ENCODE measurements around the genes CT45A6, CT45A7, RBMX, SPANXC, SPANXN3 and AFF2.

DNA sequence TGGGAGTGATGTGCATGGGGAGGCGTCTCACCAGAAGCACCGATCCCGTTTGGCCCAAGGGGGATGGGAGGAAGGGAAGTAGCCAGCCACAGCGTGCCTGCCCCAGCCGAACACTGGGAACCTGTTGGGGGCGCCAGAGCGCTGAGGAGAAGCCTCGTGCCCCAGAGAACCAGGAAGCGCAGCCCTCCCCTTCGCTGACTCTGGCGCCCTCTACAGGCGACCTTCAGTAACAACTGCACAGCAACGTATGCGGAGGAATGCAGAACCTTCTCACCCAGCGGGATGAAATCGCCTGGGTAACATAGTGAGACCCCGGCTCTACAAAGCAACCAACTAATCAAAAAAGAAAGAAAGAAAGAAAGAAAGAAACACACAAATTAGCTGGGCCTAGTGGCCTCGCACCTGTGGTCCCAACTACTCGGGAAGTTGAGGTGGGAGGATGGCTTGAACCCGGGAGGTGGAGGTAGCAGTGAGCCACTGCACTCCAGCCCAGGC lies at the start of gene CT45A6:
Gene CT45A6, minus strand, starts transcription at position 153 of the 495 bp plus-strand sequence.
- CAGE, long polyA plus RNA: no peak
- RRBS: no CpG with 5 or more reads among the region's 20 CpGs

DNA sequence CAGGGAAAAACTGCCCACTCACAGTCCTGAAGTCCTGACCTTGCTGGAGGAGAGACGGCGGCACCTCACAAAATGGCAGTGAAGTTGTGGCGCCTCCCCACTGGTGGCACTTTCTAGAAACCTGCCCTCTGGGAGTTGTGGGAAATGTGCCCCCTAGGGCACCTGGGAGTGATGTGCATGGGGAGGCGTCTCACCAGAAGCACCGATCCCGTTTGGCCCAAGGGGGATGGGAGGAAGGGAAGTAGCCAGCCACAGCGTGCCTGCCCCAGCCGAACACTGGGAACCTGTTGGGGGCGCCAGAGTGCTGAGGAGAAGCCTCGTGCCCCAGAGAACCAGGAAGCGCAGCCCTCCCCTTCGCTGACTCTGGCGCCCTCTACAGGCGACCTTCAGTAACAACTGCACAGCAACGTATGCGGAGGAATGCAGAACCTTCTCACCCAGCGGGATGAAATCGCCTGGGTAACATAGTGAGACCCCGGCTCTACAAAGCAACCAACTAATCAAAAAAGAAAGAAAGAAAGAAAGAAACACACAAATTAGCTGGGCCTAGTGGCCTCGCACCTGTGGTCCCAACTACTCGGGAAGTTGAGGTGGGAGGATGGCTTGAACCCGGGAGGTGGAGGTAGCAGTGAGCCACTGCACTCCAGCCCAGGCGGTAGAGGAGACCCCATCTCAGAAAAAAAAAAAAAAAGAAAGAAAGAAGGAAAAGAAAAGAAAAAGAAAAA lies at the start of gene CT45A7:
Gene CT45A7, minus strand, starts transcription at position 278 of the 725 bp plus-strand sequence.
- CAGE, long polyA plus RNA: no peak
- RRBS: no CpG with 5 or more reads among the region's 23 CpGs

DNA sequence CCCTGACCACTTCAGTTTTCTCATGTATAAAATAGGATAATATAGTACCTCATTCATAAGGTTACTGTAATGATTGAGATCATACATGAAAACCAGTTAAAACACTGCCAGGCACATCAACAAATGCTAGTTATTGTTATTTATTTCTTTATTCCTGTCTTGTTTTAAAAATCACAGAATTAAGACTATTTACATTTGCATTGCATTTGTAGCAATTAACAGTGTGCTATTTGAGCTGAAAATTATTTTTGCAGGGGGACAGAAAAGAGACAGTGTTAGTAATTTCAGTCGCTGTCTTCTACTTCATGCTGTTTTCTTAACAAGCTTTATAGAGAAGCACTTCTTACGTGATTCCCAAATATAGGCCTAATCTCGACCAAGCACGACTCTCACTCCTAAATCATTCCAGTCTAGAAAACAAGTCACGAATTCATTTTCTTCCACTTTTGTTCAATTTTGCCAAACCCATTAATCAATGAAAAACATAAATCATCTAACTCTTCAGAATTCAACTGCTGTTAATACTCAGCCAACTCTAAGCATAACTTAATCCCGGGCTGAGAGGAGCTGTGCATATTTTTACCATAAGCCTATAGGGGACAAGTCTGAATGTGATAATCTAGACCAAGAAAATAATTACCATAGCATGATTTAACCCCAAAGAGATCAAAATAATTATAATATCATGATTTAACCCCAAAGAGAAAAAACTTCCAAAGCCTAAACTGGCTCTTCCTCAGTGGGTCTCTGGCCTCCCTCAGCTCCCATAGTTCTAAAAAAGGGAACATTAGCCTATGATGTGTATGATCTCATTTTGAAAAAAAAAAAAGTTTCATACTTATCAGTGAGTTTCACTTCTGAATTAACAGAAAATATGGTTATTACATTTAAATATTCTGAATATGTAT lies 70.4 kb upstream of the FHL1 start:
- CAGE, long polyA plus RNA: no peak
- RRBS: no CpG with 5 or more reads among the region's 6 CpGs

DNA sequence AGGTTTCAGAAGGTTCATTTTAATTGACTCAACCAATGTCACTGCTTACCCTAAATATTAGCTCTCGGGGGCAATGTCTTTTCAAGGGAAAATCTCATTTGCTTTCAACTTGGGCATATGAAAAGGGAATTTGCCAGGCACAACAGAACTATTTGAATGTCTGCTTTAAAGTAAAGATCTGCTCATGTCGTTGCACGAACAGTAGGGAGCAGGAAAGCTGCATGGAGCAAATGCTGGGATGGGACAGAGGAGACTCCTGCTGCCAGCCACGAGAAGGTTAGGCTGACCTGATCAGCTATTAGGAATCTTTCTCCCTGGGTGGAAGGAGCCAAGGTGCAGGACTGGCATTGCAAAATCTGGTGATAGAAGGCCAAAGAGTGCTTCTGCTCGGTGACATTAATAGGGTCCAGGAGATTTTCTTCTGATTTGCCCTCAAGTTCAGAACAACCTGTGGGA lies 26.7 kb upstream of the FHL1 start:
- CAGE, long polyA plus RNA: no peak
- RRBS: no CpG with 5 or more reads among the region's 5 CpGs

- CAGE, long polyA plus RNA: no peak
- RRBS: no CpG with 5 or more reads among the region's 3 CpGs
Measured at GRCh38 chrX:136195443-136195660, 1.5 kb upstream of the FHL1 start.

GRCh38 chrX:136491383-136491790 lies 3.6 kb downstream of the BRS3 start:
- CAGE, long polyA plus RNA: no peak
- RRBS: no CpG with 5 or more reads among the region's 4 CpGs

- CAGE, long polyA plus RNA: no peak
- RRBS: under 1% methylated on average over 13 of the region's 66 CpGs
Measured at GRCh38 chrX:136879709-136880831, at the start of gene RBMX. Gene RBMX, minus strand, starts transcription at chrX:136880725.

DNA sequence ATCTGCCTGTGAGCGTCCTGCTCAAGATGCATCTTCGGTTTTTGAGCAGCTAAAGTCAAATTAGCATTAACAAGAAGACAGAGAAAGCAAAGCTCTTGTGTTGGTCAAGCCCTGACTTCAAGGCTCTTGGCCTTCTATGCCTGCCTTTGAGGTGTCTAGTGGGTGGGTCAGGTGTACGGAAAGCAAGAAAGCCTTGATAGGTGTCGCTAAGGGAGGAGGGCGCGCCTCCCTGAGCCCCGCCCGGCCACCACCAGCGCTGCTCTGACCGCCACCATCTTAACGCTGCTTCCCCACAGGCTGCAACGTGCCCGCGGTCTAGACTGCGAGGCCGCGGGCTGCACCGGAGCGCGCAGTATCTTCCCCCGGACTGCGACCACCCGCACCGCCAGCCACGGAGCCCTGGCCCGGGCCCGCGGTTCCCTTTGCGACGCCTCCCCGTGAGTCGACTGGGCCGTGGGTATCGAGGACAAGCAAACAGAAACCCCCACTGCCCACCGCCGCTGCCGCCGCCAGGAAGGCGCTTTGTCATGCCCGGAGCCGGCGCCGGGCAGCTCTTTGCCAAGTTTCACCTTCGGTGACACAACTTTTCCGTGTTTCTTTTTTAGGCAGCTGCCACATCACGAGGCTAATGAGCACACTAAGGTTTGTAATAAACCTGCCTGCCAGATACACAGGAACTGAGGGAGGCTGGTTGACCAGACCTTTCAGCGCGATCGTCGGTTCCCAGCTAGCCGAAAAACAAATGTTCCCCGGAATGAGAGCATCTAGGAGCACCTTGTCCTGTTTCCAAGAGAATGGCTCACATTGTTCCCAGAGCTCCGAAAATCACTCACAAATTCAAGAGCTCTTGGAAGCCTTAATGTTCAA lies 335.8 kb upstream of the F9 start:
- CAGE, long polyA plus RNA: no peak
- RRBS: 5% methylated on average over 15 of the region's 53 CpGs

- CAGE, long polyA plus RNA: no peak
- RRBS: no CpG with 5 or more reads among the region's 4 CpGs
Measured at GRCh38 chrX:139923889-139924415, 8.9 kb downstream of the ATP11C start.

DNA sequence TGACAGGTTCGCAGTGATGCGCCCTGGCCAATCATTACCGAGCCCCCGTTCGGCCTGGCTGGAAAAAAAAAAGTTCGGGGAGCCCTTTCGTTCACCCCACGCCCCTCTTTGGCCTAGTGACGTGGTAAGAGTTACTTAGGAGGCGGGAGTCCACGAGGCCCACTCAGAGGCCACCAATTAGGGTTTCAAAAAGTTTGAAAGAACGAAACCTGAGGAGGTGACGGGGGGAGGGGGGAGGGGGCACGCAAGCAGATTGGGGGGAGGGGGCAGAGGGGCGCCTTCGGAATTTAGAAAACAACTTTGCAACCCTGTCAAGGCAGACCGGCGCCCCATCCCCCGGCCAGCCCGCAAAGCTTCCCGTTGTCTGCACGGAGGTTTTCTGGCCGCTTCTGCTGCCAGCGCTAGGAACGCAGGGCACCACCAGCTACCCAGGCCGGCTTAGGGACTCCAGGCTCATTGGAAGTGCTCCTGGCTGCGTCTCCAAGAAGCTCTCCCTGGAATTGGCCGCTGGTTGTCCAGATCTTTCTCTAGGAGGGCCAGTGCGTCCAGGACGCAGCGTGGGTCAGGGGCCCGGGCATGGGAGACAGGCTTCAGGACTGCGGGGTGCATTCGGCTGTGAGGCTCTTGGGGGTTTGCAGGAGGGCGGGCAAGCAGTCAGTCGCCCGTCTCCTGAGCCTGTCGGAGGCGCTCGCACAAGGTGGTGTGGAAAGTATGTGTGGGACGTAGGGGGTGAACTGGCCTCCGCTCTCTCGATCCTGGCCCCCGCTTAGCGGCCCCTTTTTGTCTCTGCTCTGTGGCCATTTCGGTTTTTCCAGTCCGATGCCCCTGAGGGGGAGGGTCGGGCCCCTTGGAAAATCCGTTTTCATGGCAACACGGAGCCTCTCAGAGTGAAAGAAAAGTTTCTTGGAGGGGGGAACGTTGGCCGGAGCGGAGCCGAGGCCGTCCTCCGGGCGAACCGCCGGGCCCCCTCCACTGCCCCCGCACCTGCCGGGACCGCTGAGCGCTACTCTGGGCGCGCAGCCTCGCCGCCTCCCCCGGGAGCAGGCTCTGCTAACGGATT lies 622 bp upstream of the SOX3 start:
- CAGE, long polyA plus RNA: no peak
- RRBS: 4% methylated on average over 14 of the region's 69 CpGs

- CAGE, long polyA plus RNA: no peak
- RRBS: no CpG with 5 or more reads among the region's 3 CpGs
Measured at GRCh38 chrX:141242457-141242662, at the start of gene SPANXC. Gene SPANXC, minus strand, starts transcription at chrX:141242517.

DNA sequence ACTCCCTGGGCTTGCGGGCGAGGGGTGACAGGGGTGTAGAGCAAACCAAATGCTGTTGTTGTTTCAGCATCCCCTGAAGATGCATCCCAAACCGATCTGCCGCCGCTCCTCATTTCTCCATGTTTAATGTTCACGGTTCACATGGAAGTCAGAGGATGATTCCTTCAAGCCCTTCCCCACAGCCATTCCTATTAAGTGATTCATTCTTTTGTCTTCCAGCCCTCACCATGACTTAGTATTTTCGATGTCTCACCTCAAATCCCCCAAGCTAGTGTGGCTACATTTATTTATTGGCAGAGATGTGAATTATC lies 301 bp upstream of the SPANXC start:
- CAGE, long polyA plus RNA: no peak
- RRBS: no CpG with 5 or more reads among the region's 7 CpGs

DNA sequence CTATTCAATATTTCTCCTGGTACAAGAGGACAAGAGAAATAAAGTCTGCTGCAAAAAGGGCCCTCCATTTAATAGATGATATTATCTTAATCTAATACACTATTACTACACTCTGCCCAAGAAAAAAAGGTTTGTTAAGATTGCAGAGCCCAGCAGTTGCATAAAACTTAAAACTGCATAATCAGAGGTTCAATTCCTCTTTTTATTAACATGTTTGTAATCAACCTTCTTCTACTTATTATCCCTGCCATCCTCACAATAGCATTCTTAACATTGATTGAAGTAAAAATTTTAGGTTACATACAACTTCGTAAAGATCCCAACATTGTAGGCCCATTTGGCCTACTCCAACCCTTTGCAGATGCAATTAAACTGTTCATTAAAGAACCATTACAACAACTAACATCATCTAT lies 84.4 kb downstream of the SPANXN3 start:
- CAGE, long polyA plus RNA: no peak
- RRBS: no CpG with 5 or more reads among the region's 1 CpG

GRCh38 chrX:143517383-143517583 lies at the start of gene SPANXN3:
Gene SPANXN3, minus strand, starts transcription at chrX:143517475.
- CAGE, long polyA plus RNA: no peak
- RRBS: no CpG with 5 or more reads among the region's 1 CpG

DNA sequence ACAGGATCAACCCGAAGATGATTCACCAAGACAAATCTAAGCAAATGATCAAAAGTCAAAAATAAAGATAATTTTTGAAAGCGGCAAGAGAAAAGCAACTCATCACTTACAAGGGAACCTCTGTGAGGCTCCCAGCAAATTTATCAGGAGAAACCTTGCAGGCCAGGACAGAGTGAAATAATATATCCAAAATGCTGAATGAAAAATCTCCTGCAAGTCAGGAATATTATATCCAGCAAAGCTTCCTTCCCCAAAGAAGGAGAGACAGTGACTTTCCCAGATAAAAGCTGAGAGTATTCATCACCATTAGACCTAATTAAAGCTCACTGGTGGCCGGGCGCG lies 35.2 kb upstream of the SLITRK2 start:
- CAGE, long polyA plus RNA: no peak
- RRBS: no CpG with 5 or more reads among the region's 5 CpGs

DNA sequence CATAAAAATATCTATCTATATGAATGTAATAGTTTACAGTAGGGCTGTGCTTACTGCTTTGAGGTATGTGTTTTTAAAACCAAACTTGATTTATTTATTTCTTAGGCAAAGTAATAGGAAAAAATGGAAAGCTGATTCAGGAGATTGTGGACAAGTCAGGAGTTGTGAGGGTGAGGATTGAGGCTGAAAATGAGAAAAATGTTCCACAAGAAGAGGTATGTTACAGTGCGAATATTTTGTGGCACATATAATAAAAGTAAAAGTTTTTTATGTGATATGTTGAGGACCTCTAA lies 24.6 kb downstream of the FMR1 start:
- CAGE, long polyA plus RNA: no peak
- RRBS: no CpG with 5 or more reads among the region's 1 CpG

DNA sequence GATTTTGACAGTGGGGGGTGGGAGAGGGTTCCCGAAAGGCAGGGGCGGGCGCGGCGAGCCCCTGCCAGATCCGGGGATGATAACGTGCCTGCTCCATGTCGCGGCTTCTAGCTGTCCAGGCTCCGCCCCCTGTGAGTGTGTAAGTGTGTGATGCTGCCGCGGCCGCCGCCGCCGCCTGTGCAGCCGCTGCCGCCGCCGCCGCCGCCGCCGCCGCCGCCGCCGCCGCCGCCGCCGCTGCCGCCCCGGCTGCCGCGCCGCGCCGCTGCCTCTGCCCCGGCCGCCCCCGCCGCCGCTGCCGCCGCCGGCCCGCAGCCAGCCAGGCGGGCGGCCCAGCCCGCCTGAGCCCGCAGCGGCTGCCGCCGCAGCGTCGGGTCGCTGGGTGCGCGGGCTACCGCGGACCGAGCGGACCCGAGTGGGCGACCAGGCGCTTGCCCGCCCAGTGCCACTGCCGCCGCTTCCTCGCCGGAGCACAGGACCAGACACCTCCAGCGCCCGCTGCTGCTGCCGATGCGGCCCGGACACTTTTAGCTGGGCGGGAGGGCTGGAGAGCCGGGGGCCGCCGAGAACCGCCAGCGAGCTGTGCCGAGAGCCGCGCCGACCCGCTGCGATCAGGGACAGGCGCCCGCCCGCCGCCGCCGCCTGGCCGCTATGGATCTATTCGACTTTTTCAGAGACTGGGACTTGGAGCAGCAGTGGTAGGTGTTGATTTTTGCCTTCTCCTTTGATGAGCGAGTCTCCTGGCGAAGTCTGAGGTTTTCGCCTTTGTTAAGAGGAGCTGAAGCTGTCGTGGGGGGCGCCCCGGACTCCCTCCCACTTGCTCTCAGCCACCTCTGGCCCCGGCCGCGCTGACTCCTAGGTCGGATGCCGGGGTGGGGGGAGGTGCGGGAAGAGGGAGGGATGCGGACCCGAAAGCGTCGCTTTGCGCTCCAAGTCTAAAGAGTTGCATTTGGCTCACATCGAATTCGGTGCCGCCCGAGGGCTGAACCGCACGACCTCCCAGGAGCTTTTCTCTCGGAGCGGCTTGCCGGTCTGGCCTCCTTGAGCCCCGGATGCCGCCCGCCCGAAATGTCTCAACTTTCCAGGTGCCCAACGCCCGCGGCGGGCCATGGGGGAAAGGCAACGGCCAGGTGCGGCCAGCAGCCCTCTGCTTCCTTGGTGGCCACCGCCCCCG lies at the start of gene AFF2:
Gene AFF2, plus strand, starts transcription at position 168 of the 1,171 bp plus-strand sequence.
- CAGE, long polyA plus RNA: no peak
- RRBS: 4% methylated on average over 11 of the region's 135 CpGs

DNA sequence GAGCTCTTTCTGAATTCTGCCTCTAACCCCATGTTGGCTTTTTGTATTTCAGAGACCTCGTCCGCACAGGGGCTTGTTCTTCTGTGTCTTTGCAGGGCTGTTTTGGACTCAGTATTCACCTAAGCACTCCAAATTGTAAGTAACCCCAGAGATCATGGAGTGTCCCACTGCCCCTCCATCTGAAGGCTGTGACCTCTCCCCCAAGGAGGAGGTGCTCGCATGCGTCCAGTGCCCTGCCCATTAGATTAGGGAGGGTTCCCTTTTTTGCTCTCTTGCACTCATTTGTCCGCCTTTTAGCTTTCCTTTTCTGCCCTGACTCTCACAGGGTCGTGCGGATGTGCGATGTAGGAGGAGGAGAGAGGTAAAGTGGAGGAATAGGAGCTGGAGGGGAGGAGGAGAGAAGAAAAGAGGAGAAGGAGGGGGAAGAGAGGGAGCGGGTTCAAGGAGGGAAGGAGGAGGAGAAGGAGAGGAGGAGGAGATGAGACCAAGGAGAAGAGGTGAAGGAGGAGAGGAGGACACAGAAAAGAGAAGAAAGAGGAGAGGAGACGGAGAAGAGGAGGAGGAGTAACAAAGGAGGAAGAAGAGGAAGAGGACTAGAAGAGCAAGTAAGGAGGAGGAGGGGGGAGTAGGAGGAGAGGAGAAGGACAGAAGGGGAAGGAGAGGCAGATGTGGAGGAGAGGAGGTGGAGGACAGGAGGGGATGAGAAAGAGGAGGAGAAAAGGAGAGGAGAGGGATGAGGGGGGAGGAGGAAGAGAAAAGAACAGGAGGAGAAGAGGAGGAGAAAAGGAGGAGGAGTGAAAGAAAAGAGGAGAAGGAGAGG lies 5.9 kb upstream of the EOLA2 start:
- CAGE, long polyA plus RNA: no peak
- RRBS: no CpG with 5 or more reads among the region's 10 CpGs

- CAGE, long polyA plus RNA: no peak
- RRBS: no CpG with 5 or more reads among the region's 7 CpGs
Measured at GRCh38 chrX:150480662-150481190, 87.7 kb upstream of the MTM1 start.

- CAGE, long polyA plus RNA: no peak
- RRBS: 88% methylated on average over 2 of the region's 27 CpGs
Measured at GRCh38 chrX:150511996-150513216, 56.0 kb upstream of the MTM1 start.

Measured in AG04450 (cell line).